Vein endothelial cell (primary cell): ENCODE data around the genes H3-4 and RNF187.

DNA sequence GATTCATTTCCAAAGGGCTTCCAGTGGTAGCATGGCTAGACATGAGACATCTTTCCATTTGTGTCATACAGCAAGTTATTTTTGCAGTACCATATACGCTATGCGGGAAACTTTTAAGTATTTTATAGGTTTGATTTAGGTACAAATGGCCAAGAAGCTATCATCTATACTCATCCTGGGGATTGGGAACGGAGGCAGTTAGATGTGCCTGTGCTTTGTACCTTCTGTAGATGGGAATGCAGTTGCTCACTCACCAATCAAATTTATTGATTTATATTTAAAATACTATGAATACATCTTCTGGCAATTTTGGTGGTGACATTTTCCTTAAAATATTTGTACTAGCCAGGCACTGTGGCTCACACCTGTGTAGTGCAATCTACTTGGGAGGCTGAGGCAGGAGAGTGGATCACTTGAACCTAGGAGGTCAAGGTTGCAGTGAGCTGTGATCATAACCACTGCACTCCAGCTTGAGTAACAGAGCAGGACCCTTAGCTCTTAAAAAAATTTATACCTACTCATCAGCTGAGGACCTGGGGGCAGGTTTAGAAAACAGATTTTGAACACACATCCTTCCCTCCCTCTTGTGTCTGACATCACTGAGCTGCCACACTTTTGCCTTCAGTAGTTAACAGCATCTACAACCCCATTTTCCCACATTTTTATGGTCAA is 4.8 kb downstream of the ARF1 start:
- CAGE, long polyA plus RNA, result no peak

GRCh38 chr1:228090385-228091180 is 8.1 kb downstream of the ARF1 start:
- CAGE, long polyA plus RNA, result no peak

DNA sequence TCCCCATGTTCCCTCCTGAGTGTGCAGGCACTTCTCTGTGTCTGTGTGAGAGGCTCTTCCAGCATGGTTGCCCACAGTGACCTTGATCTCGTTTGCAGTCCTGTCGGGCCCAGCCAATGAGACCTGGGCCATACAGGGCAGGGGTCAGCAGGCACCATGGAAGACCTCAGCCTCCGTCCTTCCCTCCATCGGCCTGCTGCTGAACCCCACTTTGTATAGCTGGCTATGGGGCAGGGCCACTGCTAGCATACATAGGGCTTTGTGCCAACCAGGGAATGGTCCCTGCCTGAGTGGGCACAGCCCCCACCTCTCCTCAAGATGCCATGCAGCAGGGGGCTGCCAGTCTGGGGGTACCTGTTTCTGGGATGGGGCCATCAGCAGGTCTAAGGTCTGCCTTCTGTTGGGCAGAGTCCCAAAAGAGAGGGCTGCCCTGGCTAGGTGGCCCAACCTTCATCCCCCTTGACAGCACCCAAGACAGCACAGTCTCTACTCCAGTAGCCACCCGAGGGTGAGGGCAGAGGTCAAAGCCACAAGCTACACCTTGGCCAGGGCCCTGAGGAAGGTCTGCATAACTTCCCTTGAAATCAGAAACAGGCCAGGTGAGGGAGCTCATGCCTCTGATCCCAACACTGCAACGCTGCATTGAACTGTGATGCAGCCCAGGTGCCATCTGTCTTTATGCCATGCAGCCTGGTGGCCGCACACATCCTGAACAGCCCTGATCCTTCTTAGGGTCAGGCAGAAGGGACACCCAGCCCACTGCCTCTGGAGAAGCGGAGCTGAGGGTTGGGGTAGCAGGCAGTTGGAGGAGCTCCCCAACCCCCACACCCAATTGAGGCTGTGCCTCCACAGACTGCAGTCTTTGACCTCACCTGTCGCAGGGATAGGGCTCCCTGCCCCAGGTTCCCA is 3.5 kb downstream of the C1orf35 start:
- CAGE, long polyA plus RNA, result no peak

GRCh38 chr1:228144402-228144827 is 4.3 kb downstream of the GUK1 start:
- CAGE, long polyA plus RNA, result no peak

GRCh38 chr1:228150356-228151089 is 793 bp downstream of the GJC2 start:
- CAGE, long polyA plus RNA, result no peak

DNA sequence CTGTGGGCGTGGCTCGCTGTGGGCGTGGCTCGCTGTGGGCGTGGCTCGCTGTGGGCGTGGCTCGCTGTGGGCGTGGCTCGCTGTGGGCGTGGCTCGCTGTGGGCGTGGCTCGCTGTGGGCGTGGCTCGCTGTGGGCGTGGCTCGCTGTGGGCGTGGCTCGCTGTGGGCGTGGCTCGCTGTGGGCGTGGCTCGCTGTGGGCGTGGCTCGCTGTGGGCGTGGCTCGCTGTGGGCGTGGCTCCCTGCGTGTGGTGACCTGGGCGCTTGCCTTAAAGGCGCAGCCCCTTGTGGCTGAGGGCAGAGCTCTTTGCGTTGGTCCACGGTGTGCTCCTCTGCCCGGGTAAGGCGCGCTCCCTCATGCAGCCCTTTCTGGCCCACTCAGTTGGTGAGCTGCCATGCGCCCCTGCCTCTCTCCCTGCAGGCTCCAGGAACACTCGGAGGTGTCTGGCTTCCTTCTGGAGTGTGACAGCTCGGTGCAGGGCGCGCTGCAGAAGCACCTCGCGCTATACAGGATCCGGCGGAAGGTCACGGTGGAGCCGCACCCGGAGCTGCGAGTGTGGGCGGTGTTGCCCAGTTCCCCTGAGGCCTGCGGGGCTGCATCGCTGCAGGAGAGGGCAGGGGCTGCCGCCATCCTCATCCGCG is 8.8 kb downstream of the IBA57 start:
- CAGE, long polyA plus RNA, result no peak

- CAGE, long polyA plus RNA, result no peak
Measured at GRCh38 chr1:228178465-228179609, 13.2 kb downstream of the IBA57 start.

DNA sequence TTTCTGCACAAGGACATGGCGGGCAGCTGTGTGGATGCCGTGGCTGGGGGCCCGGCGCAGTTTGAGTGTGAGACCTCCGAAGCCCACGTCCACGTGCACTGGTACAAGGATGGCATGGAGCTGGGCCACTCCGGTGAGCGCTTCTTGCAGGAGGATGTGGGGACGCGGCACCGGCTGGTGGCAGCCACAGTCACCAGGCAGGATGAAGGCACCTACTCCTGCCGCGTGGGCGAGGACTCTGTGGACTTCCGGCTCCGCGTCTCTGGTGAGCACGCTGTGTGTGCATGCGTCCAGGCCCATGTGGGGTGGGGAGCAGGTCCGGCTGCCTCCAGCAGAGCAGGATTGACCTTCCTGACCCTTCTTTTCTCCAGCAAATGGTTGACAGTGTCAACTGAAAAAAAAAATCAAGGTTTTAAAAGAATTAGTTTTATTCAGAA is 9.2 kb downstream of the OBSCN start:
- CAGE, long polyA plus RNA, result no peak

DNA sequence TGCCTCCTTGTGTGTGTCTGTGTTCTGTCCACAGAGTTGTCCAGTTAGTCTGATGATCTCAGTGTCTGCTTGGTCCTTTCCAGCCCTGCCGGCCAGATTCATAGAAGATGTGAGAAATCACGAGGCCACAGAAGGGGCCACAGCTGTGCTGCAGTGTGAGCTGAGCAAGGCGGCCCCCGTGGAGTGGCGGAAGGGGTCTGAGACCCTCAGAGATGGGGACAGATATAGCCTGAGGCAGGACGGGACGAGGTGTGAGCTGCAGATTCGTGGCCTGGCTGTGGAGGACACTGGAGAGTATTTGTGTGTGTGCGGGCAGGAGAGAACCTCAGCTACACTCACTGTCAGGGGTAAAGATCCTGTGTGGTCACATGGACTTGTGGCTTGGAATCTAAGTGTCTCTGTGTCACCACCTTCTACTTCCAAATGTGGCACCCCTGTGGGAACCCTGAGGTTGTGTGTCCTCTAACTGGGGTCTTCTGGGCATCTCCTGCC is 95.8 kb downstream of the OBSCN start:
- CAGE, long polyA plus RNA, result no peak

GRCh38 chr1:228353208-228353565 is 53.4 kb downstream of the TRIM11 start:
- CAGE, long polyA plus RNA, result no peak

- CAGE, long polyA plus RNA, result no peak
Measured at GRCh38 chr1:228392811-228393790, 13.5 kb downstream of the TRIM11 start.

- CAGE, long polyA plus RNA, result no peak
Measured at GRCh38 chr1:228425123-228425687, at the start of gene H3-4. TSS of gene H3-4 (minus strand) at chr1:228425360.

DNA sequence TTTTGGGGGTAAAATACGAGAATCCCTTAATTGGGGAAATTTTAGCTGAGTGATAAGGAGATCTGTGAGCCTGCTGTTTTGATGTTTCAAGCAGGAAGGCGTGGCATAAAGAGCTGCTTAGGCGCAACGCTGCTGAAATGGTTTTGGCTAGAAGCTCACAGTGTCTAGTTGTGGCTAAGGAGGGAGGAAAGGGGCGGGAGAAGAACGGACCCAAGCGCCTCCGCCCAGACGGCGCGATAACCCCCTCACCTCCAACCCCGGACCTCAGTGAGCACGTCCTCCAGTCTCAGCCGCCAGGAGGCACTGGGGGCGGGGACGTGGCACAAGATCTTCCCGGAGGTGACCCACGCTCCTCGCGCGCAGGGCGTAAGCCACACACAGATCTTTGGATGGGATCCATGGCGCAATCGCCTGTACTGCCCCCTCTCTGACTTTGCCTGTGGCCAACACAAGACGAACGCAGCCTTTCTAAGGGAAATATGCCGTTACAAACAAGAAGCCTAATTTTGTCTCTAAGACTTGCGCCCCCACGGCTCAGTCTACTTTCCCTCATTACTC is 5.7 kb downstream of the H2BC26 start:
- CAGE, long polyA plus RNA, result no peak

- CAGE, long polyA plus RNA, result no peak
Measured at GRCh38 chr1:228486968-228487471, at the start of gene RNF187. TSS of gene RNF187 (plus strand) at chr1:228487382.

- CAGE, long polyA plus RNA, result no peak
Measured at GRCh38 chr1:228804699-228805494, 69.6 kb downstream of the RHOU start.

DNA sequence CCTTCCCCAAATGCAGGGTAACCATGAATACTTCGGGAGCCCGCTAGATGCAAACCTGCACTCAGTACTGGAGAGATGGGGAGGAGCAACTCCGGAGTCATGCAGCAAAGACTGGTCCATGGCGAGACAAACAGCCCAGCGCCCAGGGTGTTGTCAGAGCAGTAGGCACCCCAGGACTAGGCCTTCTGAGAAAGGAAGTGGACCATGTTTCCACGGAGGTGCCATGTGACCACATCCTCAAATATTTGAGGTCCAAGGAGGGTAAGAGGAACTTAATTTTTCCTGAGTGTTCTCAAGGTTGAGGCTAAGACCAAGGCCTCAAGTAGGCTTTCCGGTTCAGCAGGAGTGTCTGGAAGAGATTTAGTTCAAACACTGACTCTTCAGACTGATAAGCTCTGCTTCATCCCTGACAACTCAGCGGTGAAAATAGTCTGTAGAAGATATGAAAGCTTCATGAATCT is 186.2 kb downstream of the RHOU start:
- CAGE, long polyA plus RNA, result no peak

- CAGE, long polyA plus RNA, result no peak
Measured at GRCh38 chr1:229091315-229091664, 179.6 kb upstream of the RAB4A start.

GRCh38 chr1:229164777-229165334 is 106.1 kb upstream of the RAB4A start:
- CAGE, long polyA plus RNA, result no peak

GRCh38 chr1:229176445-229176999 is 94.4 kb upstream of the RAB4A start:
- CAGE, long polyA plus RNA, result no peak

DNA sequence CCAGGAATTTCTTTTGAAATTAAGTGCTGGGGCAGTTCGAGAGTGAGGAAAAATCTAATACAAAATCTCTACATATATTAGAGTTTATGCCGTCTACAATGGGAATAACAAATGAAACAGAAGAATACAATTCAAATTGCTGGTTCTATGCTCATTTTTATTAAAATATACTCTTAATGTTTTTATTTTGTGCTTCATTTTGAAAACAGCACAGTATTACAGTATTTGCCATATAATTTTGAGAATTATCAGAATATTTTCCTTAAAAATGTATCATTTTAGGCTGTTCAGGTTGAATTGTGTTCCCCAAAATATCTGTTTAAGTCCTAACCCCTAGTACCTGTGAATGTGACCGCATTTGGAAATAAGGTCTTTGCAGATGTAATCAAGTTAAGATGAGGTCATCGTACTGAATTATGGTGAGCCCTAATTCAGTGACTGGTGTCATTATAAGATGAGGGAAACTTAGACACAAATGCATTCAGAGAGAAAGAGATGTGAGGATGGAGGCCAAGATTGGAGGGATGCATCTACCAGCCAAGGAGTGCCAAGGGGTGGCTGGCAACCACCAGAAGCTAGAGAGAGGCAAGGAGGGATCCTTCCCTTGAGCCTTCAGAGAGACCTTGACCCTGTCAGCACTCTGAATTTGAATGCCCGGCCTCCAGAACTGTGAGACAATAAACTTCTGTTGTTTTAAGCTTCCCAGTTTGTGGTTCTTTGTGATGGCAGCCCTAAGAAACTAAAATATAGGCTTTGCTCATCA is 4.0 kb downstream of the RAB4A start:
- CAGE, long polyA plus RNA, result no peak